Glomerular endothelial cell (primary cell): ENCODE measurements around the genes SHISA2, CDK8 and RPL21.

DNA sequence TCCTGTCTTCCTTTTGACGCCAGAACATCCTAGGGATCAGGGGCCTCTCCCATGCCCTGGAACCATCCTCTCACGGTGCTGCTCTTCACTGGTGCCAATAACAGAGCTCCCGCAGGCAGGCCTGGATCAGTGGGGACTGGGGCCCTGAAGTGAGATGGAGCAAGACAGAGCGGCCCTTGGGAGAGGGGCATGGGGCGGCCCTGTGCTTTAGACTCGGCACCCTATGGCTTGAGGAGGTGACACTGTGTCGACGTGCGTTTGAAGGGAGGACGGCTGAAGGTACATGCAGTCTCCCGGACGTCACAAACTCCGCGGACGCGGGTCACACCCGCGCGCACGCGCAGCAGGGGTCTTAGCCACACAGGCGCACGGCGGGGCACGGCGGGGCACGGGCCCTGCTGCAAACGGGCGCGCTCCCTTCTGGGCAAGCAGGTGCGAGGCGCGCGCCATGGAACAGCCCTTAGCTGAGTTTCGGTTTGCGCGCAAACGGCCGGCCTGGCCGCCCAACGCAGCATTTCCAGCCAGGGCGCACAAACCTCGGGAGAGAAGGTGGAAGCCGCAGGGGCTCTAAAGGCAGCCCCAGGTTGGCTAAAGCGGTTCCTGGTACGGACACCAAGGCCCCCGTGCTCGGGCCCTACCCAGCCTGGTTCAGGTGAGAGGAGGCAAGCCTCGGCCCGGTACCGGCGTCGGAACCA, 16.5 kb upstream of the RNF17 start:
- RAMPAGE, long total RNA, result no peak

- RAMPAGE, long total RNA, result no peak
Observed at GRCh38 chr13:24923257-24923744, 640 bp upstream of the CENPJ start.

DNA sequence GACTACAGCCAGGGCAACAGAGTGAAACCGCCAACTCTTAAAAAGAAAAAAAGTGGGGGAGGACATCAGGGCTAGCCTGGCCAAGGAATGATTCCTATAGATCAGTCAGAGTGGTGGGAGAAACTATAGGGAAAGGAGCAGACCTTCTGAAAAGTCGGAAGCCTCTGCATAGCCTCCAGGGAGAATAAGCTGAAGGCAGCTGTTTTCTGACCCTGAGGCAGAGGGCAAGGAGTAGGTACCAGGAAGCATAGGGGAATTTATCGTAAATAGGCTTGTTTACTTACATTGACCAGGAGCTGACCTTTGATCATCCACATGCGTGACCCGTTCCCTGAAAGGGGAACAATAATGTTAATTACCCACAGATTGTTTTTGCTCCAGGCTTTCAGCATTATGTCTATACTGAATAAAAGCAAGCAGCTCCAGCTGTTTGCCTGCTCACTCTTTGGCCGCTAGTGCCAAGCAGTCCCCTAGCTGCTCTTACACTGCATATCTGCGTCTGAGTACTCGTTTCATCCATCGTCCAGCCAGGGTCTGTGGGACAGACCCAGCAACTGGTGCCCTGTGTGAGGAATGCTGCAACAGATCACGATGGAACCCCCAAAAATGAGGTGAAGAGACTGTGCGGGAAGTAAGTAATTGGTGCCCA, 3.0 kb upstream of the CENPJ start:
- RAMPAGE, long total RNA, result no peak

- RAMPAGE, long total RNA, result no peak
Observed at GRCh38 chr13:24956734-24957551, 34.3 kb upstream of the CENPJ start.

DNA sequence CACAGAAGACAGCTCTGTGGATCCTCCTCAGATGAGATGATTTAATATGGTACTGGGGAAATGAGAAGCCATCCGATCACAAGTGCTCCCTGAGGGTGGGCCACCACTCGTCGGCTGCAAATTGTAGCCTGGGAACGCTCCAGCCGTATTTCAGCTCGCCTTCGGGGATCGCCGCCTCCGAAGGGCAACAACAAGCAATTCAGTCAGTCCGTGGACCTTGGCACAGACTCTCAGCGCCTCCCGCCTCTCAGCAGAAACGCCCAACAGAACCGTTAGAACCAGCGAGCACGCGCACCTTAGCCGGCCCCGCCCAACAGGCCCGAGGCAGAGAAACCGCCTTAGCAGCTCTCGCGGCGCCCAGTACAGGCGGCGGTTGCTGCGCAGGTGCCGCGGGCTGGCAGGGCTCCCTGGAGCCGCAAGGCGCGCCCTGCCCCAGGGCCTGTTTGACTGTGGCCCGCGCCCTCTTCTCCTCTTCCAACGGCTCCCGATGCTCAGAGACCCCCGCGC, 78.1 kb upstream of the PABPC3 start:
- RAMPAGE, long total RNA, result no peak

DNA sequence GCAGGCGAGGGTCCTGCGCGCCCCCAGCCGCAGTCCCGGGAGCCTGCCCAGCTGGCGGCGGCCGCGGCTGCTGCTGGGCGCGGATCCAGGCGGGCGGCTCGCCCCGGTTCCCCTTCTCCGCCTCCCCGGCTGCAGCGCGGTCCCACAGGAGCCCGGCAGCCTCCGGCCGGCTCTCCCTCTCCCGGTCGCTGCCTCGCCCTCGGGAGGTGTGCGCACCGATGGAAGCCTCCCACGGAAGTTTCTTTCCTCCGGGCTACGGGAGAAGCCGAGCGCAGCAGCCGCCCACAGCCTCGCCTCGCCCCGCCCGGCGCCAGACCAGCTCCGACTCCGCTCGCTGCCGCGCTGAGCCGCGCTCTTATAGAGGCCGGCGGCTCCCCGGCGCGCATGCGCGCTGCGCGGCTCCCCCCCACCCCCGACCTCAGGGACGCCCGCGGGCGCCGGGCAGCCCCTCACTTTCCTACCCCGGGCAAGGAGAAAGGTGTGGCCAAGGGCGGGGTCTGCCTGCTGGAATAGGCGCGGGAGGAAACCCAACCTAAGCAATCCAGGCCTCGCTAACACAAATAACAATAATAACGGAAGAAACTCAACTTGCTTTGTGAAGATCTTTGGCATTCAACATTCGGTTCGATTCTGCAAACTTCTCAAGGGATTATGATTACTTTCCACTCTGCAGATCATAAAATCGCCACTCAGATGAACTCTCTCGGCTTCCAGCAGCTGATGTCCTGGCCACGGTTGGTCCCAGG, at the start of gene SHISA2:
Gene SHISA2 (minus strand): TSS at position 329 of the 746 bp plus-strand sequence.
- RAMPAGE, long total RNA, result no peak

DNA sequence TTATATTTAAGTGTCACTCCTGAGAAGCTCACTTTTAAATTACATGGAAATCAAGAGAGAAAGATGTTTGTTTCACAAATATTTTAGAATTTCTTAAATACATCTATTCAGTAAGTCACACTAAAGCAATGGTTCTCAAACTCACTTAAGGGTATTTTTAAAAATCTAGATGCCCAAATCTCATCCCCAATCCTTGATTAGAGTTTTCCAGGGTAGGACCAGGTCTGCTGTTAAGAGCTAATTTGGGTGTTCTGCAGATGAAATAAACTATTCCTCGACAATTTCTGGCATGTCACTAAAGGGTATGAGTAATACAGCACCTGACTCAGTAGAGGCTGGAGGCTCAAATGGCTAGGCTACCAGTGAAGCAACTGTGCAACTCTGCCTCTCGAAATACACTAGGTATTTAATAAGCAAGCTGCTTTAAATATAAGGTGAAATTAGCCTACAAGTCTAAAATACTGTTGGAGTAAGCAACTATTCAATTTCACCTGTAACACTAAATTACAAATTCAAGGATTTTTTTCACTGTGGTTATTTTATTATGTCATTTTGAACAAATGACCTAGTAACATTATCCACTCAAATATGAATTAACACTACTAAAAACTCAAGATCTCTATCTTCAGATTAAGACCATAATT, 1.6 kb downstream of the RNF6 start:
- RAMPAGE, long total RNA, result no peak

DNA sequence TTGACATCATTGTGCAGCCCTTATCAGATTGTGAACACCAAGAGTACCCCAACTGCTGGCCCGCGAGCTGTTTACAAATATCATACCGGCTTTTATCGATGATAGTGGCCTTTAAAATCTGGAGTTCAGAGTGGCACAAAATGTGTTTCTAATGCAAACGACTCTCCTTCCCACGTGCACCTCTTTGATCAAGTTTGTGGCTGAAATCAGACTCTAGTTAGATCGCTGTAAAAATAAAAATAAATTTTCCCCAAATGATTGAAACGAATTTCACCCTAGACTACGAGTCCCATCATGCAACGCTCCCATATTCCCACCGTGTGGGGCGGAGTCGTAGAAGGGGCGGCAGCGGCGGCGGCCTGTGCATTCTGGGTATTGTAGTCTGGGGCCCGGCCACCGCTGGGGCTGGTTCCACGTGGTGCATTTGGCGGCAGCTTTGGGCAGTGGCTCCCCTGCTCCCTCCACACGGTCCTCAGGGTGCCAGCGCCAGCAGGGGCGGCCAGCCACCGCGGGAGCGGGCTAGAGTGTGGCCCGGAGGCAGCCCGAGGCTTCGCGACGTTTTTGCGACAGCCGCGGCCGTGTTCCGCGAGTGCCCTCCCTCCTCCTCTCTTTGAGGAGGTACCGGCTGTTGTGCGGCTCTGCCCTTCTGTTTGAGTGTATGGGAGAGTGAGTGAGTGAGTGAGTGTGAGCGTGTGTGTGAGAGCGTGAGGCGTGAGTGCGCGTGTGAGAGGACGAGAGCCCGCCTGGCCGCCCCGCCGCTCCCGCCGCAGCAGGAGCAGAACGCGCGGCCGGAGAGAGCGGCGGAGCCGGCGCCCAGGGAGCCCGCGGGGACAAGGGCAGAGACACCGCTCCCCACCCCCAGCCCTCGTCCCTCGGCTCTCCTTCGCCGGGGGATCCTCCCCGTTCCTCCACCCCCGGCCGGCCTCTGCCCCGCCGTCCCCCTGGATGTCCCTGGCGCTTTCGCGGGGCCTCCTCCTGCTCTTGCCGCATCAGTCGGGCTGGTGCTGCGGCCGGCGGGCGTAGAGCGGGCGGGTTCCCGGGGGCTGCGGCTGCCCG, at the start of gene CDK8:
Gene CDK8 (plus strand): TSS at position 613 of the 1,056 bp plus-strand sequence.
- RAMPAGE, long total RNA, result no peak

GRCh38 chr13:26680048-26680546, 80.5 kb downstream of the GPR12 start:
- RAMPAGE, long total RNA, result no peak

DNA sequence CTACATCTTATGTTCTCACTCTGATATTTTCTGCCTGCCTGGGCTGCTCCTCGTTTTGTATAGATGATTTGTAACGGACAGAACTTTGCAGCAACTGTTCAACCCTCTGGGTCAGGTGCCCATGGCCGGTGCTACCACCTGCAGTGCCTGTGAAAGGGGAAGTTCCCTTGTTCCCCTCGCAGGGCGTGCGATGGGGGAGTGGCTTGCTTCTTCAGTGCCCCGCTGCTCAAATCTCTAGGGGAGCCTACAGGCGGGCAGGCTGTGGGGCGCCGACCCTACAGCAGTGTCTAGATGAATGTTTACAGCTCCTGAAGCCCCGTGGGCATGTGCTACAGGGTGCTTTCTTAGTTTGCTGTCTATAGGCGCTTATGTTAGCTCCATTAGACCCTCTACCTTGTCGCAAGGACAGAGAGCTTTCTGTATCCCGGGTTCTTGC, 24.7 kb upstream of the GPR12 start:
- RAMPAGE, long total RNA, result no peak

DNA sequence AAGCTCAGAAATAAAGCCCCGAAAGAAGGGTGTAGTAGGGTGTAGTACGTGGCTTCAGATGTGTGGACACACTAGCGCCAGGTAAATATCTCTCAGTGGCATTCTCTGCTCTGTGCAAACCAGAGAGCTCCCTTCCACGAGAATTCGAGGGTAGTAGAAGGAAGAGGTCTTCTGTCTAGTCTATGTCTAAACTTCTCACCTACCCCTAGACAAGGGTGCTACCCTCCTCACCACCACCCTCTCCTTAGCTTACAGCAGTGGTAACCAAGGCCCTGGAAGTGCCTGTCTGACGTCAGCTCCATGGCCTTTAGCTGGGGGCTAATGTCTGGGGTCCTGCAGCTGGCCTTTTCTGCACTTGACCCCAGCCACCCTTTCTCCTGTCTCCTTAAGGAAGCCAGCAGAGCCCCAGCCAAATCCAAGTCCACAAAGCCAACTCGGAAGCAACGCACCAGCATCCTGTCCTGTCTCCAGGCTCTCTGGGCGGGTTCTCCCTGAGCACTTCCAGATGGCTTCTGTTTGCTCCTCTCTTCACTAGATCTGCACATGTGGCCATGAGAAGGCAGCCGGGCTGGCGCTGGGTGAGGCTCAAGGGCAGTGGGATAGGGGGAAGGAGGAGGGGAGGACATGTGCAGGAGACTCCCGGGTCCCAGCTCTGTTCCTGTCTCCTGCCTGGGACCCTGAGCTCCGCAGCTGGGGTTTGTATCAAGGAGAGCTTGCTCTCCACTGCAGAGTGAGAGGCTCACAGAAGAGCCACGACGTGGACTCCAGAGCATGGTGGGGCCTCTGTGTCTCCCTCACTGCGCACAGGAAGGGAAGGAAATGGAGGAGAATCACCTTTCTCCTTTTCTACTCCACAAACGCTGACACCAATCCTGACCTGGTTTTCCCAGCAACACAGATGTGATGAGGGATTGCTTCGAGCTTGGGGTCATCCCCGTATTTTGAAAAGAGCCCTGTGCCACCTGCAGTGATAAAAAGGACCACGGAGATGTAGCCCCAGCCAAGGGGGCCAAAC, 204.3 kb downstream of the USP12 start:
- RAMPAGE, long total RNA, result no peak

- RAMPAGE, long total RNA, result no peak
Observed at GRCh38 chr13:27042964-27043364, 128.6 kb downstream of the USP12 start.

DNA sequence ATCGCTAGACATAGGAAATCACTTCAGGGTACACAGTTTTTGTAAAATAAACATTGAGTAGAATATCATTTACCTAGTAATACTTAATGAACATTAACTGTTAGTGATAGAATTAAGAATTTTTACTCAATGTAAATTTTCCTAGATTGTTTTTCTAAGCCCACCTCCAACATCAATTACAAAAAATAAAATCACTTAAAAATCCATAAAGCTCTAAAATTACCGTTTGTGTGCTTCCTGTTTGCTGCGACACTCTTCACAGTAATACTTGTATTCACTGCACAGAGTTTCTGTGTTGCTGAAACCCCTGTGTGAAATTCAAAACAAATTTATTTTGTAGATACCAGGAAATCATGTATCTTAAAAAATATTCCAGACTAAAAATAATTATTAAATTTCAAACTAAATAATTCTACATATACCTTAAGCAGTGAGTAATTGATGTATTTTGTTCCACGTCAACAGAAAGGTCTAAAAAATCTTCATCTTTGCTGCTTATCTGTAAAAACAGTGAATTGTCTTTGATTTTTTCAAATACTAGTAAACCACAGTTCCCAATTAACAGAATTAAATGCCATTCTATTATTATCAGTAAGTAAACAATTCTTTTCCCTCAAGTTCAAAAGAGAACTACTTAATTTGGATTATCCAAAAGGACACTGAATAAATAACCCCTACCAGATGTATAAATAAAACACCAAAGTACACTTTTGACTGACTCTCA, 81.8 kb downstream of the USP12 start:
- RAMPAGE, long total RNA, result no peak

GRCh38 chr13:27100299-27100902, 71.2 kb downstream of the USP12 start:
- RAMPAGE, long total RNA, result no peak

DNA sequence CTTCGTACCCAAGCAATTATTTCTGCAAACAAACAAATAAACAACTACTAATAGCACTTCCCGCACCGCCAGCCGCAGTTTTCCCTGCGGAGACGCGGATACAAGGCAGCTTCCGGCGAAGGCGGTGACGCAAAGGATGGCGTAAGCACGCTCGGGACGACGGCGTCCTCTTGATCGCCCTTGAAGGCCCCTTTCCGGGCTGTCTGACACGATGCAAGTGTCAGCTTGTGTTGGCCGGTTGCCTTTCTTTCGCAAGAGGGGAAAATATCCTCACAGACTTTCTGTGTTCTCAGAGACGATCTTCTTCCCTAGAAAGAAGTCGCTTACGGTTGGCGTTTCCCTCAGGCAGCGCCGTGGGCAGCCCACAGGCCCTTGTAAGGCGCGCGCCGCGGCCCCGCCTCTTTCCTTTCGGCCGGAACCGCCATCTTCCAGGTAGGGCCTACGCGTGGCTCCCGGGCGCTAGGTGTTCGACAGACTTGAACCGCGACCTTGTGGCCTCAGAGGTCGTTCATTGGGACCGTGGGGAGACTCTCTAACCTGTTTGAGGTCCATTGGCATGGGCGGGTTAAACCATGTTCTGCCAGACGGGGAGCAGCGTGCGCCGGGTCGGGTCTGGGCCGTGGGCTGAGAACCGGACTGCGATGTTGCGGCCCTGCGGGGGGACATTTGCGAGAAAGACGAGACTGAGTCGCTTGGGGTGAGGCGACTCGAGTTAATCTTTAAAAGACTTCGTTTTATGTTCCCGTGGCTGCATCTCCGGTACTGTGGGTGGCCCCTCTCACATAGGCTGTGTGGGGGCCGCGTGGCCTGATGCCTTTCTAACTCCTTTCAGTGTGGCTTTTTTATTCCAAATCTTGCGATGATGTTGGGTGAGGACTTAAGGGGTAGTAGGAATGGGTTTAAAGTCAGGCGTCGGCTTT, at the start of gene RPL21:
Gene RPL21 (plus strand): TSS at position 405 of the 920 bp plus-strand sequence.
- RAMPAGE, long total RNA, result start-site peak on the plus strand centred at position 427 of the sequence, 55 bp wide, 5,639 and 1,718 reads in 2 replicates

- RAMPAGE, long total RNA, result no peak
Observed at GRCh38 chr13:27276121-27276592, 5.5 kb downstream of the RASL11A start.

GRCh38 chr13:27372778-27373398, 51.5 kb upstream of the GTF3A start:
- RAMPAGE, long total RNA, result no peak

- RAMPAGE, long total RNA, result no peak
Observed at GRCh38 chr13:27432412-27433107, 8.1 kb downstream of the GTF3A start.

- RAMPAGE, long total RNA, result no peak
Observed at GRCh38 chr13:27448338-27448658, 2.1 kb downstream of the MTIF3 start.

DNA sequence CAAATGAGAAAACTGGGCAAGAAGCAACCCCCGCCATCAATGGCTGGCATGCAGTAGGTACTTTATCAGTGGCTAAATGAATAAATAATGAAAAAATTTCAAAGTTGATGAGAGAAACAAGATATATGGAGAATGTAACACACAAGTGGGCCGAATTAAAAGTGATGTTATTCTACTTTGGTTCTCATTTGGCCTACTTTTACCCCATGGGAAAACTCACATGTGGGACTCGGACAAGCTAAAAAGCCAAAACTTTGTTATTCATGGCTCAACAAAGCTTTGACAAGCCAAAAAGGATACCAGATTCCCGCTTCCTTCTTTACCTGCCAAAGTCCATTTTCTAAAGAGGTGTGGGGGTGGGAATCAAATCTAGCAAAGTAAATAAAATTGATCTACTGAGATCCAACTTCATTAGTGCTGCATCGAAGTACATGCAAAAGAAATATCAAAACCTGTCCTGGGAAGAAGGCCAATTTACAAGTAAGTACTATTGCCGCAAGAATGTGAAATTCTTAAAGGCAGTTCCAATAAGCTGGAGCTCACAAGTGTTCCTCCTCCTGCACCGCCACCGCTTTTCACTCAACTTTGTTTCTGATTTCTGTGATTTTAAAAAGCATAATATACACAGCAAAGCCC, 1.2 kb downstream of the LNX2 start:
- RAMPAGE, long total RNA, result no peak